Breast (tissue), 4 donors: ENCODE measurements around a stretch of chr11.

- PRO-cap, 3 experiments: no peak in any of the 3 experiments
- RRBS: no CpG with 5 or more reads among the region's 10 CpGs
These were observed 33.5 kb upstream of the LYVE1 start for GRCh38 chr11:10601823-10602507.

DNA sequence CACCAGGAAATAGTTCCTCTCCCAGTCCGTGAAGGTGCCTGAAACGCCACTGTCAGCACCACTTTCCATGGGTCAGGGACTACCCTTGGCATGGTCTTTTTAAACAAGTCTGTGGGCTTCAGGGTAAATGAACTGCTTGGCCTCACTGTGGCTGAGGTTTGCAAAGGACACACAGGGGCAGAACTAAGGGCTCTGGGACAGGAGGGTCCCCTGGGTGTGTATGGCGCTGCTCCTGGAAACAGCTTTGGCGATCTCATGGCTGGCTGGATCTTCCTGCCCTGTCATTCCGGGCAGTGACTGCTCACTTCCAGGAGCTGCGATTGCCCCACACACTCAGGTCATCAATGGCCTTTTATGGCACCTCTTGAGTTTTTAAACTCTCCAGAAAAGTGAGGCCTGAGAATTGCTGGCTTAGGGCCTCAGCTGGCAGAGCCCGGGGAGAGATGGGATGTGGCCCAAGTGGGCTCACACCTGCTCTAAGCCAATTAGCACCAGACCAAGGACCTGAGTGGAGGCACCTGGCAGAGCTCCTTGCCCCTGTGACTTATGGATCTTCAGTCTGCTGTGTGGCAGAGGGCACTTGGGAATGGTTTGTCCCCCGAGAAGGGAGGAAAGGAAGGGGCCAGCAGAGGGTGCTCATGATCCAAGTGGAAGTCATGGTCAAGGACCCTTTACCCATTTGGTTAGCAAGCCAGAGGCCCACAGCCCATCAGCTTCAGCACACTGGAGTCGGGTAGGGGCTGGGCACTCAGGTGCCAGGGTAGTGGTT is 55.7 kb upstream of the LYVE1 start:
- PRO-cap, 3 experiments: no peak in any of the 3 experiments
- RRBS: no CpG with 5 or more reads among the region's 9 CpGs

DNA sequence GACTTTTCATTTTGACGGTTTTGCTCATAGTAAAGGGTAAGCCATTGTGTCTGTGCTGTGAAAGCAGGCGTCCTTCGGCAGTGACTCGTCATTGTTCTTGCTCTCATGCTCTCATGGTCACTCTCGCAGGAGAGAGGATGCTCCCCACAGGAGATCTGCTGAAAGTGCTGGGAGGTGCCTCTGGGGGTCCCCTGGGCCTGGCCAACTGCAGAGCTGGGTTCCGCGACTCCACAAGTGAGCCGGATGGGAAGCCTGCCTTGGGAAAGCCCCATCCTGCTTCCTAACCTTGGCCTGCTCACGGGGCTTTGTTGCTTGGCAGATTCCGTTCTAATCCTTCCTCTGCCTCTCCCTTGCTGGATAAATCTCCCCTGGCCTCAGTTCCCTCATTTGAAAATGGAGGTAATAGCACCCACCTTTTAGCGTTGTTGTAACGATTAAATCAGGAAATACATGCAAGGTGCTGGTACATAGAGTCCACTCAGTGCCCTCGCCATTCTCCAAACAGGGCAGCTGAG is 35.5 kb downstream of the IRAG1 start:
- PRO-cap, 3 experiments: no peak in any of the 3 experiments
- RRBS: no CpG with 5 or more reads among the region's 13 CpGs

GRCh38 chr11:10807145-10807373 is 1.7 kb downstream of the EIF4G2 start:
- PRO-cap, 3 experiments: no peak in any of the 3 experiments
- RRBS: no CpG with 5 or more reads among the region's 5 CpGs

GRCh38 chr11:11261437-11262143 is 91.5 kb downstream of the CSNK2A3 start:
- PRO-cap, 3 experiments: no peak in any of the 3 experiments
- RRBS: no CpG with 5 or more reads among the region's 9 CpGs

- PRO-cap, 3 experiments: no peak in any of the 3 experiments
- RRBS: 1% methylated on average over 3 of the region's 49 CpGs
These were observed 875 bp downstream of the GALNT18 start for GRCh38 chr11:11620900-11621359.

GRCh38 chr11:11691473-11691809 is 69.6 kb upstream of the GALNT18 start:
- PRO-cap, 3 experiments: no peak in any of the 3 experiments
- RRBS: no CpG with 5 or more reads among the region's 4 CpGs

- PRO-cap, 3 experiments: no peak in any of the 3 experiments
- RRBS: no CpG with 5 or more reads among the region's 8 CpGs
These were observed 70.0 kb upstream of the GALNT18 start for GRCh38 chr11:11691810-11692234.

- PRO-cap, 3 experiments: peak in 3 of 3 experiments; most common plus-strand start chr11:11841304 (in 2)
- RRBS: no CpG with 5 or more reads among the region's 19 CpGs
These were observed 698 bp upstream of the USP47 start for GRCh38 chr11:11840940-11841607.

DNA sequence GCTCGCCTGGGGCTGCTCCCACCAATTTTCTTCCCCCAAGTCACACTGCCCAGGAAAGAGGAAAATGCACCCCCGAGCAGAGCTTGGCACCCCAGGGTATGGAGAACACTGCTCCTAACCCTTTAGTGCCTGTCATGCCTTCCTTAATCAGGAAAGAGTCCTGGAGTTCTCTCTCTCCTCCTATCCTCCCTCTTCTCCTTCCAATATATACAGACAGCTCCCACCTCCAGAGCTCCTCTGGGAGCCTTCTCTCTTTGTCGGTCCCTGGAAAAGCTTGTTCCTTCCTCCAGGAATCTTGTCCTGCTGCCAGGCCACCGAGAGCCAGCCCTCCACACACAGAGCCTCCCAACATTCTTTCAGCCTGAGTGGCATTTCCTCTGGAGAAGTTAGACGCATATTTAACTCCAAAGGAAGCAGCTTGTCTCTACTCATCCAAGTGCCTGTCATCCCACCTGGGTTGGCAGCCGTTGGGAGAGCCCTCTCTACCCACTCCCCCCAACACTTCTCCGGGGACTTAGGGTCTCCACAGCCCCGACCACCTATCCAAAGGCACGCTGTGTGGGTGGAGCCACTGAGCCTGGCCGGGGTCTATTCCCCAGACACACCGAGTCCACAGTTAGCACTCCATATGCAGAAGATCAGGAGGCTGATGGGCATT is 31.2 kb downstream of the DKK3 start:
- PRO-cap, 3 experiments: no peak in any of the 3 experiments
- RRBS: 9% methylated on average over 4 of the region's 11 CpGs

DNA sequence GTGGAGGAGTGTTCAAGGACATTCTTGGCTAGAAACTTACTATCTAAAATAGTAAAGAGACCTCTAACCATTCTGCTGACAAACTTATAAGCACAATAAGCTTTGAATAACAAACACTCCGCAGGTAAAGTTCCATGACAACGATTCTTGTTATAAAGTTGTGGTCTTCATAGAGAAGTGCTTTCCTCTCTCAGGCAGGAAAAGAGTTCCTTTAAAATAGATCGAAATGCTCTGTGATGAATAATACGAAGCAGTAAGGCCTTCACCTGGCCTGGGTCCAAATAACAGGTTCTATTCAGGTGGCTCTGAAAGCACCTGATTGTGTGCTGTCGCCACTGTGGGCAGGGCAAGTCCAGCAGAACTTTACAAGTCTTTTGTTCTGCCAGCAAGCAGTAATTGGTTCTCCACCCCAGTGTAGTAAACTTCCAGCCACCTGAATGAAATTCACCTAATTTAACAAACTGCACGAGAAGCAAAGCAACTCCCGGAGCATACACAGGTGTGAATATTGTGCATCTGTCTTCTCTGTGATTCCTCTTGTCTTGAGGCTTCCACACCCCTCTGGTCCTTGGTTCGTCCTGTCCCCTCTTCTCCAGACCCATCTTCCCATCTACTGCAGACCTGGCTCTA is 15.1 kb upstream of the MICAL2 start:
- PRO-cap, 3 experiments: no peak in any of the 3 experiments
- RRBS: no CpG with 5 or more reads among the region's 8 CpGs

GRCh38 chr11:12100277-12100820 is 10.0 kb upstream of the MICAL2 start:
- PRO-cap, 3 experiments: no peak in any of the 3 experiments
- RRBS: no CpG with 5 or more reads among the region's 8 CpGs

GRCh38 chr11:12138899-12139982 is 28.9 kb downstream of the MICAL2 start:
- PRO-cap, 3 experiments: no peak in any of the 3 experiments
- RRBS: no CpG with 5 or more reads among the region's 14 CpGs

DNA sequence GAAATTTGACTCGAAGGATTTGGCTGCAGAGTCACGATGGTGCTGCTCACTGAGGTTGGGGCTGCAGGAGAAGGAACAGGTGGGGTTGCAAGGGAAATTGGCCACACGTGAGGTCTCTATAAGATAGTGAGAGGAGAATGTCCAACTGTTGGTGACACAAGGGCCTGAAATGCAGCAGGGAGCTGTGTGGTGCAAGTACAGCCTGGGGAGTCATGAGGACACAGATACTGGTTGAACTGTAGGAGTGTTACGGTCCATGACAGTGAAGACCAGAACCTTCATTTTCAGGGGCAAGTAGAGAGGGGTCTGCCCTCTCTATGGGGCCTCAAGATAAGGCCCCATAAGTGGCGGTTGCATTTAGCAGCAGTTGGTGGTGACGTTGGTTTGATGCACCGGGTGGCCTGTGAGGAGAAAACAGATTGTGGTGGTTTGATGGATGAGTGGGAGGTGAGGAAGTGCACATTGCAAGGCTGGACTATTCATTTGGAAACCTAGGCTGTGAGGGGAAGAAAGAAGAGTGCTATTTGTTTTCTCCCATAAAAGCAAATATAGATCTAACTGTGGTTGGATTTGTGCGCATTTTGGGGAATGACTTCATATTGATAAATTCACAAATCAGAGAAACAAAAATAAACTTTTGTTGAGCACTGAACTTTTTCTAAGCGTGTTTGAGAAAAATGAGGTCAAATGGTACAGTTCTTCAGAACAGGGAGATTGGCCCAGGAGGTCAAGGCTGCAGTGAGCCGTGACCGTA is 39.4 kb downstream of the MICAL2 start:
- PRO-cap, 3 experiments: no peak in any of the 3 experiments
- RRBS: no CpG with 5 or more reads among the region's 11 CpGs

- PRO-cap, 3 experiments: no peak in any of the 3 experiments
- RRBS: no CpG with 5 or more reads among the region's 16 CpGs
These were observed 51.7 kb downstream of the MICAL2 start for GRCh38 chr11:12162039-12162535.

GRCh38 chr11:12170917-12171290 is 60.5 kb downstream of the MICAL2 start:
- PRO-cap, 3 experiments: no peak in any of the 3 experiments
- RRBS: no CpG with 5 or more reads among the region's 5 CpGs

- PRO-cap, 3 experiments: no peak in any of the 3 experiments
- RRBS: no CpG with 5 or more reads among the region's 13 CpGs
These were observed 130.8 kb downstream of the MICAL2 start for GRCh38 chr11:12241039-12241830.

DNA sequence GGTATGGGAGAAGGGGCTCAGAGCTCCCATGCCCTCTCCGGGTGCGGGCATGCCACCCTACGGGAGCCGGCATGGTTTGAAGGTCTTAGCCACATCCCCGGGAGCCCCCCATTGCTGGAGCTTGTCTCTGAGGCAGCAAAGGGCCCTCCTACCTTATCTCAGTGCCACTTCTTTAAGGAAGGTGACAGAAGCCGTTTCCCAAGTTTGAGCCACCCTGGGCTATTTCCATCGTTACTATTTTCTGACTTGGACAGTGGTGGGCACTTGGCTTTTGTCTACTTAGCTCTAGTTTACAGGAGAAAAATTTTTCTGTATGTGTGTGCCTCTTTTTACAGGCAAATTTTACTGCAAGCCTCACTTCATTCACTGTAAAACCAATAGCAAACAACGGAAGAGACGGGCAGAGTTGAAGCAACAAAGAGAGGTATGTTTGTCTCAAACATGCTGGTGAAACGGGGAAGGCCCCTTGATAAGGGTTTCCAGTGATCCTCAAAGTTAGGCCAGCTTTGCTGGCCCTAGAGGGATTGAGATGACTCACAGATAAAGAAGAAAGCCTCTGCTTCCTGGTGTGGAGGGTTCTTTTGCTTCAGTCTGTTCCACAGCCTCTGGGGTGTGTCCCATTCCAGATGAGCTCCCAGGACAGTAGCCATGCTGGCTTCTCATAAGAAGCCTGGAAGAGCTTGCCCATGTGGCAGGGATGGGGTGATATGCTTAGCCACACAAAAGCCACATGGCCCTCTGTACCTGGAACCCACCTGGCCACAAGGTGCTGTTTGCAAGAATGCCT is 119.0 kb upstream of the PARVA start:
- PRO-cap, 3 experiments: no peak in any of the 3 experiments
- RRBS: no CpG with 5 or more reads among the region's 10 CpGs

DNA sequence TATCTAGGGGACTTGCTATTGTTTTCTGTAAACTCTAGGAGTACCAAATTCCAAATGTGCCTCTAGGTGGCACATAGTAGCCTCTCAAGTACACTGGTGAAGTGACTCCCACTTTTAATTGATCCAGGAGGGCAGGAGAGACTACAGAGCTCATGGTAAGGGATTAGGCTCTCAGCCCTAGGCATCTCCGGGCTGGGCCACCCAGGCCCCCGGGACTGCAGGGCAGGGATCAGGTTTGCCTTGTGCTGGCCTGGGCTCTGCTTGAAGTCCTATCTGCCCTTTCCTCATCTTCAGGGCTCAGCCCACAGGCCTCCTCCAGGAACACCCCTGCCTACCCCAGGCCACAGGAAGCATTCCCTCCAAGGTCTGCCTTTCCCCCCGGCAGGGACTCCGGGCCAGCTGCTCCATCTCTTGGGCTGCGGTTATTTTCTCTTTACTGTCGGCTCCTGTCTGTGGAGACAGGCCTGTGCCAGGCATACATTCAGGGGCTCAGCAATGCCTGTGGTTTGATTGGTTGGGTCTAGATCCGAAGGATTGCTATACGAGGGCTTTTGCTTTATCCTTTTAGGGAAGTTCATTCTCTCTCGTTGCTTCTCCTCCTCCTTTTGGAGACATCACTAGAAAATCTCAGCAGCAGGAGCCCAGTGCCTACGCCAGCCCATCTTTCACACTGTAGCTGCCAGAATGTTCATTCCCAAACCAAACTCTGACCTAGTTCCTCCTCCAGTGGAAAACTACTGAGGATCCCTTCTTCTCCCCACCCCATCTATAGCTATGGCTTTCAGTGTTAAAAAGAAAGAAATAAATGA is 32.8 kb downstream of the PARVA start:
- PRO-cap, 3 experiments: peak in 2 of 3 experiments; most common plus-strand start position 117 of the sequence (in 1); most common minus-strand start position 452 of the sequence (in 1)
- RRBS: no CpG with 5 or more reads among the region's 10 CpGs

- PRO-cap, 3 experiments: no peak in any of the 3 experiments
- RRBS: no CpG with 5 or more reads among the region's 2 CpGs
These were observed 58.1 kb downstream of the PARVA start for GRCh38 chr11:12435469-12435820.